ENCODE measurements around a stretch of chr11.

- PRO-cap, 2 experiments: no peak in any of the 2 experiments
Observed at GRCh38 chr11:69470215-69470819, 170.6 kb upstream of the CCND1 start.

GRCh38 chr11:69494390-69494899 is 146.5 kb upstream of the CCND1 start:
- PRO-cap, 2 experiments: no peak in any of the 2 experiments

DNA sequence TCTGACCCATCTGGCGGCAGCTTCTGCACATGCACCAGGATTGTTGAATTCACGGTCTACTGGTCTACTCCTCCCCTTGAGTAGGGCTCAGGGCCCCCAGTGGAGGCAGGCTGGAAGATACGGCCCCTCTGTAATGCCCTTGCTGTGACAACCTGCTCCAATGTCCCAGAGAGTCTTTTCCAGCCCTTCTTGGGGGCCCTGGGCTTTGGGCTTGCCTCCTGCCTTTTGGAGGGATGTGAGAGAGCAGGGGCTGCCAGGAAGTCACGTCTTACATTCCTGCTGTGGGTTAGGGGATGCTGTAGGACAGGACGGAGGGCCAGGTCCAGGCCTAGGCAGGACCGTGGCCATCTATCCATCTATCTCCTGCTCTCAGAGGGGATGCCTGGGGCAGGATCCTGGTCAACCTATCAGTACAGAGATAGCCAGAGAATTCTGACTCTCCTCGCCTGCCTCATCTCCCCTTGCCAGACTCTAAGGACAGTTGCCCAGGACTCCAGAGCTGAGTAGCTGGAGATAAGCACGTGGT is 70.9 kb upstream of the CCND1 start:
- PRO-cap, 2 experiments: no peak in any of the 2 experiments

GRCh38 chr11:69666797-69667435 is 8.2 kb downstream of the LTO1 start:
- PRO-cap, 2 experiments: no peak in any of the 2 experiments

GRCh38 chr11:69670042-69670602 is 5.0 kb downstream of the LTO1 start:
- PRO-cap, 2 experiments: no peak in any of the 2 experiments

DNA sequence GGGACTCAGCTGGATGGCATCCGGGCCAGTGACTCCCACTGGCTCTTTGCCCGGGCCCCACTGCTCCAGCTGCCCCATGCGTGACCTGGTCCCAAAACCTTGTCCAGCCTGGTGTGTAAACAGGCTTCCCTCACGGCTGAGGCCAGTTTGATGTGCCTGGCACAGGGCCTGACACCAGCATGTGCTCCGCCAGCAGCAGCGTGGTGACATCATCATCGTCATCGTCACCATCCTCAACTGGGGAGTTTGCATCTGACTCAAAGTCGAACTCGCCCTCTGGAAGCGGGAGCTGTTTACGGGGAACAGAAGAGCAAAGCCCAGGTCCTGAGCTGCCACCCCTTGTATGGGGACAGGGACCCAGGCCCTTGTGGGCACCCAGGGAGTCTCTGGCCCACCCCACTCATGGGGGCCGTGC is 48.6 kb upstream of the FGF3 start:
- PRO-cap, 2 experiments: peak in 1 of 2 experiments; most common plus-strand start position 302 of the sequence (in 1)

DNA sequence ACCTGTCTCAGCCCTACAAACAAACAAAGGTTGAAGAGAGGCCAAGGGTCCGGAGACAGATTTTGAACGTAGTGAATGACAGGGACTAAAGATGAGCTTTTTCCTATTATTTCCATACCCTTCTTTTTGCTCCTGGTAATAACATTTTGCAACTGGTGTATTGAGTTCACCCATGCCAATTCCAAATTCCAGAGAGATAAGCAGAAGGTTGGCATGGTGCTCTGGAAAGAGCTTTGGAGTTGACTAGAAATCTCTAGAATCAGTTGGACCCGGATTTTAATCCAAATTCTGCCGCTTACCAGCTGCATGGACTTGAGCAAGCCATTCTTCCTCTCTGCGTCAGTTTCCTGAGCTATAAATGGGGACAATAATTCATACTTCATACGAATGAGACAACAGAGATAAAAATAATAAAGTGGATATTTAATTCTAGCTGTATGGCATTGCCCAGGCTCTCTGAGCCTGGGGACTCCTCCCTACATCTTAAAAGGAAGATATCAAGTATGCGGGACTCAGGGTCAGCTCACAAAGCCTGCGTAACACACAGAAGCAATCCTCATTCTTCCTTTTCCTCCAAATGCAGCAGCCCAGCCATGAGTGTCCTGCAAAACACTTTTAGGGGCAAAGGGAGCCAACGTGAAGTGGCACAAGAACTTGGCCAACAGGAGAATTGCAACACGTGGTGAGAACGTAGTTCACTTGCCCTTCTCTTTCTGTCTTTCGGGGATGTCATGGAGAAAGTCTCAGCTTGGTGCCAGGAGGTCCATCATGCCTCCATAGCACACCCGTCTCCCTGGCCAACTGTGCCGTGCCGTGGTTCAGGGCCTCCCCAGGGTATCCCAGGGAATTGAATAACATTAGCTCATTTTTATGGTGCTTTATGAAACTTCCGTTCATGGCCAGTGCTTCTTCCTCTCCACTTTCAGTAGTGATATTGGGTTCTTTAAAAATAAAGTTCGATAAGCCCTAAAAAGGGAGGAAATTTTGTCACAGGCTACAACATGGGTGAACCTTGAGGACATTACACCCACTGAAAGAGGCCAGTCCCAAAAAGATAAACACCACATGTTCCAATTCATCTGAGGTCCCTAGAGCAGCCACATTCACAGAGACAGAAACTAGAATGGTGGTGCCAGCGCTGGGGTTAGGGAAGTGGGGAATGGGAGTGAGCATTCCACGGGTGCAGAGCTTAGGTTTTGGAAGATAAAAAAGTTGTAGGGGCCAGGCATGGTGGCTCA is 98.6 kb upstream of the ANO1 start:
- PRO-cap, 2 experiments: no peak in any of the 2 experiments

DNA sequence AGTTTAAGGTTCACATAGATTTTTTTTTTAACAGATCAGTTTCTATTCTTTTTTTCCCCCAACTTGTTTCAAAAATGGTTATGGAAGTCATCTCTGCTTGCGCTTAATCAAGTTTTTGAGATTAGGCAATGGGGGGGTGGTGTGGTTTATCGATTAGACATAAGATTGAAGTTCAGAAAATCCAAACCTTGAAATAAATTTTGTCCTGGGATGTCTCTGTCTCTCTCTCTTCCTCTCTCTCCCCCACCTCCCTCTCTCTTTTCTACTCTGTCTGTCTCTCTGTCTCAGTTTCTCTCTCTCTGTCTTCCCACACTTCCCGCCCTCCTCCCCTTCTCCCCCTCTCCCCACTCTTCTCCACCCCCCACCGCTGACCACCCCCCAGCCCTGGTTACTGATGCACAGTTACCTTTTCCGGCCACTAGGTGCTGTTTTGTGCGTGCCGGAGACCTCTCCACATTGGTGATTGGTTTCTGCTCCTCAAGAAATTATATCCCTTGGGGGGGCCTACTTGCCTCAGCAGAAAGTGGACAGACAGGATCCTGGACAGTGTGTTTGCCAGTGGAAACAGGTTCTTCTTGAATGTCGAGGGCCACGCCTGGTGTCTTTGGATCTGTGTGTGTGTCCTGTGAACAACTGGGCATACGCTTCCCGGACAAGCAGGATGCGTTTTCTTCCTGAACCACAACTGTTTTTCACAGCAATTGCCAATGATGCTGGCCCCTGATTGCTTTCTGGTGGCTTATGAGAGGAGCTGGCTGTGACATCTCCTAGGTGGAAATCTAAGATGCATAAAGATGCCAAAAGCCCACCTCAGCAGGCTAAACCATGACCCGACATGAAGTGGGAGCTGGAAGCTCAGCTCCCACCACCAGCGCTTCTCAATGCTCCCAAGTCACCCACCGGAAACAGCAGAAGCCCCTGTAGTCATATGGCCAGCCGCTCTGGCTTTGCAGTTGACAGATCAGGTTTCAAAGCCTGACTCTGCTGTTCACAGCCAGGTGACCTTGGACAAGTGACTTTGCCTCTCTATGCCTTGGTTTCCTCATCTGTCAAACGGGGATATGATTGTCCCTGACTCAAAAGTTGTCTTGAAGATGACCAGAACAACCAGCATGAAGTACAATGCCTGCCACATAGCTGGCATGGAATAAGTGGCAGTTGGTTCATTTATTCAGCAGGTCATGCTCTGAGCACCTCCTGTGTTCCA is 29.4 kb upstream of the ANO1 start:
- PRO-cap, 2 experiments: no peak in any of the 2 experiments

GRCh38 chr11:70103234-70104233 is 25.4 kb downstream of the ANO1 start:
- PRO-cap, 2 experiments: no peak in any of the 2 experiments

- PRO-cap, 2 experiments: no peak in any of the 2 experiments
Observed at GRCh38 chr11:70160864-70161421, 42.2 kb upstream of the FADD start.

- PRO-cap, 2 experiments: no peak in any of the 2 experiments
Observed at GRCh38 chr11:70161454-70162120, 41.5 kb upstream of the FADD start.

DNA sequence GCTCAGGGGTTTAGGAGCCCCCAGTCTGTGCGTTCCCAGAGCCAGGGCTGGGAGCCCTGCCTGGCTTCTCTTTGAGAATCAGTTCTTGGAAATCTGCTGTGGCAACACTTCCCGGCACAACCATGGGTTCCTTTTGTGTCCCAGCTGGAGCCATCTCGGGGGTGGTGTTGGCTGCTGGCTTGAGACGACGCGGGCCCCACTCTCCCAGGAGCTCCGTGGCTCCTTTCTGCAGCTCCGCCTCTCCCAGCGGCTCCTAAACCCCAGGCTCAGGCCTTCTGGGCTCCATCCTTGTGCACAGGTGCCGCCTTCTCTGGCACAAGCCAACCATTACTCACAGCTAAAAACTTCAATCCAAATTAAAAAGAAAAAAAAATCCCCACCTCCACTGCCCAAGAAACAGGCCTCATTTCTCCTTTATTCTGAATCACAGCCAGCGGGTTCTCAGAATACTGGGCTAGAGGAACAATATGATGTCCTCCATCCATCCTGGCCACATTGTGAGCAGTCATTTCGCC is 18.6 kb upstream of the PPFIA1 start:
- PRO-cap, 2 experiments: no peak in any of the 2 experiments

GRCh38 chr11:70321051-70321536 is 50.6 kb downstream of the PPFIA1 start:
- PRO-cap, 2 experiments: no peak in any of the 2 experiments

DNA sequence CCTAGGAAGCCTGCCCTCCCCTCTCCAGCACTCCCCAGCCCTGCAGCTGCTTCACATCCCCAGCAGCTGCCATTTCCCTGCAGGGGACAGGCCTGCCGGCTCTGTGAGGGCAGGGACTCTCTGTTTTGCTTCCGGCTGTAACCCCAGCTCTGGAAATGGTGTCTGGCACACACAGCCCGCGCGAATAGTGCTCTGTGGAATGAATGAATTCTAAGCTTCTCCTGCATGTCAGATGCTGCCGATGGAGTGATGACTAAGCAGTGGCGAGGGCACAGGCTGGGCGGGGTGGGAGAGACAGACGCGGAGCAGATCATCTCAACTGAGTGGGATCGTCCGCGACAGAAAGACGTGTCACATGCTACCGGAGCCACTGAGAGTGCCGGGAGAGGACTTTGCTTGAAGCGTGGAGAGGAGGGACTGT is 334.4 kb downstream of the CTTN start:
- PRO-cap, 2 experiments: peak in 1 of 2 experiments; most common plus-strand start position 293 of the sequence (in 1)

DNA sequence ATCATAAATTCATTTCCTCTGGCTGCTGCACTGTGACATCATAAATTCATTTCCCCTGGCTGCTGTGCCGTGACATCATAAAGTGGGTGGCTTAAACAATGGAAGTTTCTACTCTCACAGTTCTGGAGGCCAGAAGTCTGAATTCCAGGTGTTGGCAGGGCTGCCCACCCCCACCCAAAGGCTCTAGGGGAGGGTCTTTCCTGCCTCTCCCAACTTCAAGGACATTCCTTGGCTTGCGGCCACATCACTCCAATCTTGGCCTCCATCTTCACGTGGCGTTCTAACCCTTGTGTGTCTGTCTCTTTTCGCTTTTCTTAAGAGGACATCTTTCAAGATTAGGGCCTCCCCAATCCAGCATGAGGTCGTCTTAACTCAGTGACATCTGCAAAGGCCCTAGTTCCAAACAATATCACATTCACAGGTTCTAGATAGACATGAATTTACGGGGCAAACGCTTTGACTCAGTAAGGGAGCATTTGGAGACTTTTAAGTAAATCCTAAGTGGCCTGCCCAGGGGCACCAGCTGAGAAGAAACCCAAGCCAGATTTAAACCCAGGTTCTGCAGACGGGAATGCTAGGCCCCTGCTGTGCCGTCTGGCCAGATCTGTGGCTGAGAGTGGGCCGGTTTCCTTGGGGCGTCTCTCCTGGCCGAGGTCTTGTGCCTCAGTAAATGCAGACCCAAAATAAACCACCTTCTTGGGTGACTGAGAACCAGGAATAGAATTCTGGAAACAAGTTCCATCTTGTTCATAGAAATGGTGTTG is 300.6 kb downstream of the SHANK2 start:
- PRO-cap, 2 experiments: no peak in any of the 2 experiments

- PRO-cap, 2 experiments: peak in 1 of 2 experiments; most common plus-strand start chr11:71251638 (in 1)
Observed at GRCh38 chr11:71251223-71251711, 1.1 kb downstream of the SHANK2 start.

DNA sequence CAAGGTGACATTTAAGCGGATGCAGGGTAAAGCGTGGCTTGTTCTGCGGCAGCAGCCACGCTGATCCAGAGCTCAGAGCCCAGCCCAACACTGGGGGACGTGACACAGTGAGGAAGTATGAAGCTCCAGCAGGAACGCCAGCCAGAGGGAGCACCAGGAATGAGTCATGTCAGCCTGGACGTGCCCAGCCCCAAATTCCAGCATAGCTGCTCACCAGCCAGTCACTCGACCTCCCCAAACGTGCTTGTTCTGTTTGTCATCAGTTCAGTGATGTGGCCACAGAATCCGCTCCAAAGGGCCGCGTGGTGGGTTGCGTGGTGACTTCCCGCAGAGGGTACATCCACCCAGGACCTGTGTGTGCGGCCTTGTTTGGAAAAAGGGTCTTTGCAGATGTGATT is 47.0 kb upstream of the SHANK2 start:
- PRO-cap, 2 experiments: no peak in any of the 2 experiments

DNA sequence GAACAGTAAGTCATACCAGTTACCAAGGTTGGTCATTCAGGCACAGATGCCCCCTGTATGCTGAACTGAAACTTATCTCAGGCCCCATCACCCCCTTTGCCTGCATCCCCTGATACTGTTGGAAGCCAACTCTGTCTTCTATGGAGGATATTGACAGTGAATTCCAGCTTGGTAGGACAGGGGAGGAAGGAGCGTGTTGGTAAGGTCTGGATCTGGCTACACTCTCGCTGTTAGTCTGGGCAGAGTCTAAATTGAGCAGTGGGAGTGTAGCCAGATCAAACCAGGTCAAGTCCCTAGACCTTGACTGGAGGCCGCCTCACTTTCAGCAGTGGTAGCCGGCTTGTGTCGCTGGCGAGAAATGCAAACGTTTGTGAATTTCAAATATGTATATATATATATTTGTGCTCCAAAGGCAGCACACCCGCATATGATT is 26.8 kb downstream of the DHCR7 start:
- PRO-cap, 2 experiments: no peak in any of the 2 experiments

DNA sequence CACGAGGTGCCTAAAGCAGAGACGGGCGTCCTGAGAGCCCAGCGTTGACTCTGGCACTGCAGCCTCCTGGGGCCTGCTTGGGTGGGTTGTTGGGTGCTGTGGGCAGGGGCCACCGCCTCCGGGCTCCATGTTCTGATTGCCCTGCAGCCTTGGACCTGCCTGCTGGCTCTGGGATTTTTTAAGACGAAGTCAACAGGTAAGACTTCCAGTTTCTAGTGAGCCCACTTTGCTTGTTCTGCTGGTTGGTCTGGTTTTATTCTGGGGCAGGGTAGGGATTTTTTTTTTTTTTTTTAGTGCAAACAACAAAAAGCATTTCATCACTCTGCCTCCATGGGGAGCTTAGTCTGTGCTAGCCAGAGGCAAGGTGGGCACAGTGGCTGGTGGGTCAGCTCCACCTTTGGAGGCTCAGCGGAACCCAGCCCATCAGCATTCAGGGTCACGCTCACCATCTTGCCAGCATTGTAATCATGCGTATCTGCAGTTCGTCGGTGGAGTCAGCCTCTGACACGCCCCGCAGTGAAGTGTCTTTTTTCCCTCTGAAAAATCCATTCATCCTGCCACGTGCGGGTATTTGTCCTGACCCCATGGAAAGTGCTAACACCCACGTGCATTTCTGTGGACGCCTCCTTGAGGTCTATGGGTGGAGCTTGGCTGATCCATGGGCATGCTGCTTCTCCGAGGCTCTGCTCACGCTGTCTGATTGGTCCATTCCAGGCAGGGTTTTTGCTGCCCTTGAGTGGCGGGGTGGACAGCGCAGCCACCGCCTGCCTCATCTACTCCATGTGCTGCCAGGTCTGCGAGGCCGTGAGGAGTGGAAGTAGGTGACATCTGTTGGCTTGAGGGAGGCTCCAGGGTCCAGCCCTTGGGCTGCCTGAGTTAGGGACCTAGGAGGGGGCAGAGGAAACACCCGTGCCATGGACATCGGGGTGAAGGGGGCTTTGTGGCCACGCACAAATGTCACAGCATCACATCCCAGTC is 28.5 kb downstream of the NADSYN1 start:
- PRO-cap, 2 experiments: no peak in any of the 2 experiments

DNA sequence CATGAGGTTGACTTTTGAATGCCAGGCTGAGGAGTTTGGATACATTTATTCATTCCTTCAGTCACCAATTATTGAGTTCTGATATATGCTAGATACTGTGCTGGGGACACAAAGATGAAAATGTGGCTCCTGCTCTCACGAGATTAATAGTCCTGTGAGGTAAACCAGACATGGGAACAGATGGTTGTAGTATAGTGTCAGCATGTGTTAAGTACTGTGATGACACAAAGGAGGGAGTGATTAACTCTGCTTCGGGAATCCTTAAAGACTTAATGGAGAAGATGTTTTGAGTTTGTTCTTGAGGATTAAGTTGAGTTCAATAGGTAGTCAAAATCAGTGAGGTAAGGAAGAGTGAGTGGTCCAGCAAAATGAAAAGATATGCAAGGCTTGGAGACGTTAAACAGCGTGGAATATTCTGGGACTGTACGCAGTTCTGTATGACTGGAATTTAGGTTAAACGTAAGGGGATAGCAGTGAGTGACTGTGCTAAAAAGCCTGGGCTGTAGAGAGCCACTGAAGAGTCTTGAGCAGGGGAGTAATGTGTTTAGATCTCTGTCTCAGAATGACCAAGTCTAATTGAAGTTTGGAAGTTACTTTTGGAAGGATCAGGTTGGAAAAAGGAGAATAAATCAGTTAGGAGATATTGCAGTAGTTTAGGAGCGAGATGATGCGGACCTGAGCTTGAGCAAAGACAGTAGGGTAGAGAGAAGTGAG is 11.9 kb downstream of the RNF121 start:
- PRO-cap, 2 experiments: no peak in any of the 2 experiments

Data from Metastatic Liver Carcinoma in the Lung (tissue), 2 donors.